Tibial artery (tissue), 1 donor: ENCODE data around the genes MMGT1, ZIC3 and FGF13.

DNA sequence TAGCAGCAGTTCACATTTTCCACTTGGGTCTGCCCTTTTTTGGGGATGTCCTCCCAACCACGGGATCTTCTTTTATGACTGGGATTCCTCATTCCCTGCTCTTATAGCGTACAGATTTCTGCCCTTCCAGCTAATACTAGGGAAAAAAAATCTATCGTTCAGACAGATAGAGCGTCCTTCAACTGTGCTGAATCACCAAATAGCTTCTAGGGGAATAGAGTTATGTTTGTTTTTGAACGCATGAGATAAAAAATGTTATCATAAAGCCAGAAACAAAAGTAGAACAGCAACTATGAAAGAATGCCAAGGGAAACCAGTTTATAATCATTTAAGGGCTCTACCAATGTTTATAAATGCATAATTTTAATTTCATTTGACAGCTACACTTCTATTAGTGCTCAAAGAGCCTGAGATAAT, 12.9 kb downstream of the RAP2C start:
- PRO-cap, result no peak

DNA sequence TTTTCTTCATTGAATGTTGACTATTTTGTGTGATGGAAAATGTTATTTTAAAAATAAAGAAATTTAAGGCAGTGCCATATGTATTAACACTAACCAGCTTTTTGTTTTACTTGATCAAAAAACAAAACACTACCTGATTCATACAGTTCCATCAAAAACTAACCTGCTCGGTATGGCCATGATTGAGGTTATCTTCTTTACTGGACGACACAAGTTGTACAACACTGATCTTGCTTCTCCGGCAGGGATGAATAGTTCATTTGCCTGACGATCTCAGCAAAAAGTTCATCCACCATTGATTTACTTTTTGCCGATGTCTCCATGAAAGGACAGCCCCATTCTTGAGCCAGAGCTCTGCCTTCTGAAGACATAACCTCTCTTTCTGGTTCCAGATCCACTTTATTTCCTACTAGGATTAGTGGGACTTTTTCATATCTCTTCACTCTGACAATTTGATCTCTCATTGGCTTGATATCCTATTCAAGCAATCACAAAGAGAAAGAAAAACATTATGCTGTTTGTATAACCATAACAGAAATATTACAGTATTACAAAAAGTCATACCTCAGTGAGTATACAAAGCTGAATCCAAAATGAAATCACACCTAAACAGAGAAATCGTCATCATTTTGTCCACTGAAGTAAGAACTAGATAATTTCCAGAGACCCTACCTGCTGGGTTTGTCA, 5.1 kb downstream of the RAP2C start:
- PRO-cap, result no peak

DNA sequence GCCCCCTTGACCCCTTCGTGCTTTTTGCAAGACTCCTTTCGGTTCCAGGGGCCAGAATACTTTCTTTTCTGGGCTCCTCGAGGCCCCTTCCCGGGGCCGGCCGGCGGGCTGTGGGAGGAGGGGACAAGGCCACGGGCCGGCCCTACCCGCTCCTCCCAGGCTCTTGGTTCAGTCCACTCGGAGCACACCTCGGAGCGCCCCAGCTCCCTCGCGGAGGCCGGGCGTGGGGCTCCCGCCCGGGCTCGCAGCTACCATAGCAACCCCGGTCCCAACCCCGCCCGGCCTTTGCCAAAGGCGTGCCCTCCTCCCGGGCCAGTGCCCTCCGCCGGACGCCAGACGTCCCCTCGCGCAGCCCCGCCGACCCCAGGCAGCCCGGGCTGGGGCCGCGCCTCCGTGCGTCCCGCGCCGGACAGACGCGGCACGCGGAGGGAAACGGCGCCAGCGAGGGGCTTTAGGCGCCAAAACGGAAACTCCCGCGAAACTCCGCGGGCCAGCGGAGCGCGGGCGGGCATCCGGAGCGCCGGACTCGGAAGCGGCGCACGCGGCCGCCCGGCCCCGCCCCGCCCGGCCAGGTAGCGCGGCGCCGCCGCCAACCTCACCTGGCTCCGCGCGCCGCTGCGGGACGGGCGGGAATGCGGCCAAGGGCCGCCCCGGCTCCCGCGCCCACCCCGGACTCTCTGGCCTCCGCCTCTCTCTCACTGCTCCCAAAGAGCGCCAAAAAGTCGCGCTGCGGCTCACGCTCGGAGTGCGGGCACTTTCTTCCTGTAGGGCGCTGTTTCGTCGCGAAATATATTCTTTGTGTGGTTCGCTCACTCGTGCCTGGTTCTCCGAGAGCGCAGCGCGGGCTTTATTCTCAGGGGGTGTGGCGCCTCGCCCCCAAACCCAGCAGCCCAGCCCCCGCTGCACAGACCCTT, 634 bp upstream of the MBNL3 start:
- PRO-cap, result unidirectional peak, plus-strand start at position 171 of the sequence

DNA sequence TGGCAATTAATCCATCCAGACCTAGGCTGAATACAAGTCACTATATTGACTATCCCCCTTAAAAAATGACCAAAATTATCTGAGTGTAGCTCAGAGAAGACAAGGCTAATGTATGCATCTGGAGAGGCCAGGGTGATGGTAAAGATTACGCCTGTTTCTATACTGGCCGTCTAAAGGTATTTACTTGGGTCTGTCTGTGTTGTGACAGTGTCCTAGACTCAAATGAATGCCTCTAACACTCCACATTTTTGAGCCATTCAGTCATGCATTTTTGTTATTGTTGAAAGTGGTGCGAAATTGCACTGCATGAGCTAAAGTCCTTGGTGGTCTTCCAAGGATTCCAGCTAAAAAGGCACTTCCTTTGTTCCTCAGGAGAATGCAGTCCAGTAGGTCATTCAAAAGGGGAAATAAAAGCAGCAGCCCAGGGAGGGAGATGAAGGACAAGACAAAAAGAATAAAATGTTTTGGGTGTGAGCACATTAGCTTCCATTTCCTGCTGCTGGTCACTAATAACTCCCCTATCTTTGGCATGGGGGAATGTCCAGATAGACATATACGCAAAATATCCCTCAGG, 3.1 kb downstream of the GPC4 start:
- PRO-cap, result no peak

GRCh38 chrX:133496048-133496336, 80.7 kb upstream of the GPC4 start:
- PRO-cap, result no peak

GRCh38 chrX:133543938-133544659, 128.8 kb upstream of the GPC4 start:
- PRO-cap, result no peak

GRCh38 chrX:134173072-134173490, 63.9 kb upstream of the CCDC160 start:
- PRO-cap, result no peak

GRCh38 chrX:134670469-134670854, 12.2 kb upstream of the PLAC1 start:
- PRO-cap, result no peak

GRCh38 chrX:134881237-134881618, 33.8 kb downstream of the MOSPD1 start:
- PRO-cap, result no peak

GRCh38 chrX:135346840-135347547, 2.4 kb downstream of the ZNF449 start:
- PRO-cap, result no peak

- PRO-cap, result bidirectional peak, plus-strand start at chrX:135973827, minus-strand start at chrX:135973755; unidirectional peak, minus-strand start at chrX:135974001
These were observed at the start of gene MMGT1 for GRCh38 chrX:135973348-135974356. MMGT1 (minus strand) TSS chrX:135973988.

- PRO-cap, result bidirectional peak, plus-strand start at chrX:136065492, minus-strand start at chrX:136065219
These were observed 79.9 kb downstream of the SLC9A6 start for GRCh38 chrX:136064996-136065634.

- PRO-cap, result bidirectional peak, plus-strand start at chrX:136169670, minus-strand start at chrX:136169335
These were observed 27.5 kb upstream of the FHL1 start for GRCh38 chrX:136169100-136170080.

DNA sequence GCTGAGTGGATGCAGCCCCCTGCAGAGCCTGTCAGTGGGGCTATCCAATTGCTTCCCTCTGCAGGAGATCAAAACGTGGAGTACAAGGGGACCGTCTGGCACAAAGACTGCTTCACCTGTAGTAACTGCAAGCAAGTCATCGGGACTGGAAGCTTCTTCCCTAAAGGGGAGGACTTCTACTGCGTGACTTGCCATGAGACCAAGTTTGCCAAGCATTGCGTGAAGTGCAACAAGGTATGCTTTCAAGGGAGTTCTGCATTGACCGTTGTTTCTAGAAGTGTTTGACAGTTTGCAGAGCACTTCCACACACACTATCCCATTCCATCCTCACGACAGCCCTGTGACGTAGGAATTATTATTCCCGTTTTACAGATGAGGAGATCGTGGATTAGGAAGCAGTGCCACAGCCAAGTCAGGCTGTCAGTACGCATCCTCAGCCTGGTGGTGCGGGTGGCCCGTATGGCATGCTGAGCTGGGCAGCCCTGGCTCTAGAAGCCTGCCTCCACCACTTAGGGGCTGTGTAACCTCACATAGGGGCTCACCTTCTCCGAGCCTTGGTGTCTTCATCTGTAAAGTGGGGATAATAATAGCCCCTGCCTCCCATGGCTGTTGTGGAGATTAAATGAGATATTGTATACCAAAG, 11.0 kb downstream of the FHL1 start:
- PRO-cap, result no peak

- PRO-cap, result bidirectional peak, plus-strand start at chrX:136255783, minus-strand start at chrX:136255800
These were observed 4.4 kb upstream of the MAP7D3 start for GRCh38 chrX:136255443-136256128.

DNA sequence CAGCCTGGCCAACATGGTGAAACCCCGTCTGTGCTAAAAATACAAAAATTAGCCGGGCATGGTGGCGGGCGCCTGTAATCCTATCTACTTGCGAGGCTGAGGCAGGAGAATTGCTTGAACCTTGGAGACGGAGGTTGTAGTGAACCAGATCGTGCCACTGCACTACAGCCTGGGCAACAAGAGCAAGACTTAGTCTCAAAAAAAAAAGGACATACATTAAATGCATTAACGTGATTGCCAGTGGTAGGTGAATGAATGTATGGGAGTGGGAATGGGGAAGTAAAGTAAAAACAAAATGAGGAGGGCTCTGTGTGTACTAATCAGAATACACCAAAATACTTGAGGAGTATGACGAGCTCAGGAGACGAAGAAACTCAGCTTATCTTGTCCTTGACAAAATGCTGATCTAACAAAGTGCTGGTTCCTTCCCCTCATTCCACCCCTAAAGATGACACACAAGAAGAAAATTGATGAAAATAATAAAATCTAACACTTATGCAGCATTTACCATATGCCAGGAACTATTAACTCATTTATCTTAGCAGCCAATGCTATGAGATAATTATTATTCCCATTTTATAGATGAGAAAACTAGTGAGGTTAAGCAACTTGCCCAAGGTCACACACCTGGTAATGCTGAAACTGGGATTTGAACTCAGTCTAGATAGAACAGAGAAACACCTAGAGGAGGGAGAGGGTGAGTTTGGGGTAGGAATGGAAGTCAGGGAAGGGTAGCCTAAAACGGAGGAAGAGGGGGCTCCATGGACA, 18.9 kb downstream of the RBMX start:
- PRO-cap, result no peak

GRCh38 chrX:137565231-137566196, at the start of gene ZIC3:
ZIC3 (plus strand) TSS chrX:137566127.
- PRO-cap, result no peak

- PRO-cap, result no peak
These were observed 8.6 kb downstream of the ZIC3 start for GRCh38 chrX:137574510-137574932.

DNA sequence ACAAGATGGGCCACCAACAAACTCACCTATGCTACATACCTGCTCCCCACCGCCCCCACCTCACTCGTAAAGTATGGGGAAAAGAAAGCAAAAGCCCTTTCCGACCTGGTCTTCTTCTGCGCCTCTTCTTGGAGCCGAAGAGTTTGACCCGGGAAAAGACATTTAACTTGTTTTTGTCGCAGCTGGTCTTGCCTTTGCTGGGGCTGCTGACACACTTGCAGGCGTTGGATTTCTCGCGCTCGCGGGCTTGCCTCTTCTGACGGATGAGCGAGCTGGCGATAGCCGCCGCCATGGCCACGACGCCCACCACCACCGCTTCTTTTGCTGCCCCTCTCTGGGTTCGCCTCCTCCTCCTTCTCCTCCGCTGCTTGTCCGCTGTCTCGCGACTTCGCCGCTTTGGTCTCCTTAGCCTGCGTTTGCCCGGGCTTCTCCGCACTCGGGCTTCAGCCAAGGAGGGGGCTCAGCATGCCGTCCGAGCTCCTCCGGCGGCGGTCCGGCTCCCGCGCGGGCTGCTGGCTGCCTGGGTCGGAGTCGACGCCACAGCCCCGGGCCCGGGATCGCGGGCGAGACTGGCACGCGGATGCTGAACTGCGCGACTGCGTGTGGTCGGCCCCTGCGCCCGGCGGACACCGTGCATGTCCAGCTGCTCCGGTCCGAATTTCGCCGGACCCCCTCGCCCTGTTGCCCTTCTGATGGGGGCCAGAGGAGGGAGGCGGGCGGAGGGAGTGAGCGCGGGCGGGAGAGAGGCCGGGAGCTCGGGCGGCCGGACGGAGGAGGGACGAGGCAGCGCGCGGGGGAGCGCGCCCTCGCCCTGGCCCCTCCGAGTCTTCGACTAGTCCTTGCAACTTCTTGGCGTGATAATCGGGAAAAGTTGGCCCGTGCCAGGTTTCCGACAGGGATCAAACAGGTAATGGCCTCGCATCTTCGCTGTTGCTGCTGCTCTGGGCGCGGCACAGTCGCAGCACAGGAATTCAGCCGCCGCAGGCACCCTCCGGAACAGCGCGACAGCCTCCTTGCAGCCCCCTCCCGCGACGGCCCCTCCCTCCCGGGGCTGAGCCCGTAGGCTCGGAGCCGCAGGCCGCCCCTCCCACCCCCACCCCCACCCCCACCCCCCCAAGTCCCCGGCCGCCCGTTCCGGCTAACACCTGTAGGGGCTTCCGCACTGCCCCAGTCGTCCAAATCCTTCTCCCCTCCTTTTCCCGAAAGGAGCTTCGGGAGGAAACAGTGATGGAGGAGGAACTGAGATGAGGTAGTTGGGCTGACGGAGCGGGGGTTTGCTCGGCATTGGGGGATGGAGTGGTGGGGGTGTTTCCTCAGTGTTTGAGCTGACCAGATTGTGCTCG, at the start of gene FGF13:
Gene FGF13, minus strand, starts transcription at position 1,006 of the 1,343 bp plus-strand sequence.
- PRO-cap, result bidirectional peak, plus-strand start at position 781 of the sequence, minus-strand start at position 630 of the sequence

DNA sequence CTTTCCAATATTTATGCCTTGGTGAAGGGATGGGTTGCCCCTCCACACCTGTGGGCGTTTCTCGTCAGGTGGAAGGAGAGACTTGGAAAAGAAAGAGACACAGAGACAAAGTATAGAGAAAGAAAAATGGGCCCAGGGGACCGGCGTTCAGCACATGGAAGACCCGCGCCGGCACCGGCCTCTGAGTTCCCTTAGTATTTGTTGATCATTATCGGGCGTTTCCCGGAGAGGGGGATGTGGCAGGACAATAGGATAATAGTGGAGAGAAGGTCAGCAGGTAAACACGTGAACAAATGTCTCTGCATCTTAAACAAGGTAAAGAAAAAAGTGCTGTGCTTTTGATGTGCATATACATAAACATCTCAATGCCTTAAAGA, 188.7 kb upstream of the F9 start:
- PRO-cap, result no peak